ENCODE measurements around the gene HTR3A.

GRCh38 chr11:112179655-112180119, 4.4 kb downstream of the BCO2 start:
CAGE:
- cytosol, long polyA minus RNA: no peak
- cytosol, long polyA plus RNA: no peak
- long polyA plus RNA: no peak
- nucleus, long polyA minus RNA: no peak
- nucleus, long polyA plus RNA: no peak

DNA sequence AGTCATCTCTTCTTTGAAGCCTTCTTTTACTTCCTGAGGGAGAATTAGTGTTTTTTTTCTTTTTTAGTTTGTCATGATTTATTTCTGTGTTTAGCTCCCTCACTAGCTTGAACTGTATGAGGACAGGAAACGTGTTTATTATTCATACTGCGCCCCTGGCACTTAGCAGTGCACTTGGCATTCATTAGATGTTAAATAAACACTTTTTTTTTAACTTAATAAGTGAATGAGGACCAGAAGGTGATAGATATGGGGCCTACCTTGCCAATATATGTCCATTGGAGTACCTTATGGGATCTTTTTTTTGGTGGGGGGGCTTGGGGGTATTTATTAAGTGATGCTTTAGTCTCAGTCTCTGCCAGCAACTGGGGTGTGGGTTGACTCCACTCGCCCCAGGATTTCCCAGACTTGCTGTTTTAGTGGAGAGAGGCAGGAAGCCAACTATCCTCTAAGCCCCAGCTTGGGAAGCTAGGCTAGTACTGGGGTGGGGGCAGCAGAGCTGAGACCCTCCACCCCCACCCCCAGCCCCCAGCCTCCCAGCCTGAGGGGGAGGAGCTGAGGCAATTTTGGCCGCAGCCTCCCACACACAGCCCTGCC, 4.6 kb upstream of the PTS start:
- RRBS, 2 experiments: no CpG with 5 or more reads among the region's 4 CpGs
CAGE:
- cytosol, long polyA minus RNA: no peak
- cytosol, long polyA plus RNA: no peak
- long polyA plus RNA: no peak
- nucleus, long polyA minus RNA: no peak
- nucleus, long polyA plus RNA: no peak

DNA sequence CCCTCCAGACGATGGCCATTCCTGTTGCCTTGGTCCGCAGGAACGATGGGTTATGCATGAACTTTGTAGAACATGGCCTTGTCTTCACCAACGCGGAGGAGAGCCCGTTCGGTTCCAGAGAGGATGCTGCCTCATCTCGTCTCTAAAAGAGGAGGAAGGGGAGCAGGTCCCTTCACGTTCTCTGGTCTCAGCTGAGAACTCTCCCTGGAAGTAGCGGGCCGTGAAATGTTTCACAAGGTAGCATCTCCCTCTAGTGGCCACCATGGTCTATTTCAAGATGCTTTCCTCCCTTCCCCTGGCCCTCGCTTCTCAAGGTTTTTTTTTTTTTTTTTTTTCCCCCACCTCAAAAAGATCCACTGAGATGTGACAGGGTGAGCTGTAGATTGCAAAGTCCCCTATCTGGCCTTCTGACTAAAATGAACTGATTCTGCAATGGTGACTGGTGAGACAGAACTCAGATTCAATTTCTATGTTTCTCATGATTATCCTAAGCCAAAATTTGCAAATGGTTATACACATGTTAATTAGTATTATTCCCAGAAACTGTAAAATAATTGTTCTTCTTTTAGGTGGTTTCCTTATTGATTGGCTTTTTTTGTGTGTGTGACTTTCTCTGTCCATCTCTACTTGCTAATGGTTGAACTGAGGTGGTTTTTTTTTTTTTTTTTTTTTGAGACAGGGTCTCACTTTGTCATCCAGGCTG, 20.0 kb upstream of the PLET1 start:
- RRBS, 2 experiments: no CpG with 5 or more reads among the region's 12 CpGs
CAGE:
- cytosol, long polyA minus RNA: no peak
- cytosol, long polyA plus RNA: no peak
- long polyA plus RNA: no peak
- nucleus, long polyA minus RNA: no peak
- nucleus, long polyA plus RNA: no peak

DNA sequence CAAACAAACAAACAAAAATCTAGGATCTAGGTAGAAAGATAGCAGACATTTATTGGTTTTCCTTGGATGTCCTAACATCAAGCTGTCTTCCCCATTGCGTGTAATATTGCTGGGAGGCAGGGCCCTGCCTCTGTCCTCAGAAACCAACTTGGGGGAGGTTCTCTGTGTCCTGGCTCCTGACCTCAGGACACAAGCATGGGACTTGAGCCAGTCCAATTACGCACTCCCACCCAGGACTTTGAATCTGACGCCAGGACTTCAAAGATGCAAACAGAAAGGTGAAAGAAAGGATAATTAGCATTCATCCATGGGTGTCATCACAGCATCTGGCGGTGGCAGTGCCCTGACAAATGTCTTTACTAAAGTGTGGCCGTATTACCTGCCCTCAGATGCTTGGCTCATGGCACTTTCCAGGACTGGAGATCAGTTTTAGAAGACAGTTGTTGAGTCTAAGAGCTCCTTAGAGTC, 61.8 kb upstream of the PLET1 start:
- RRBS, 2 experiments: no CpG with 5 or more reads among the region's 5 CpGs
CAGE:
- cytosol, long polyA minus RNA: no peak
- cytosol, long polyA plus RNA: no peak
- long polyA plus RNA: no peak
- nucleus, long polyA minus RNA: no peak
- nucleus, long polyA plus RNA: no peak

DNA sequence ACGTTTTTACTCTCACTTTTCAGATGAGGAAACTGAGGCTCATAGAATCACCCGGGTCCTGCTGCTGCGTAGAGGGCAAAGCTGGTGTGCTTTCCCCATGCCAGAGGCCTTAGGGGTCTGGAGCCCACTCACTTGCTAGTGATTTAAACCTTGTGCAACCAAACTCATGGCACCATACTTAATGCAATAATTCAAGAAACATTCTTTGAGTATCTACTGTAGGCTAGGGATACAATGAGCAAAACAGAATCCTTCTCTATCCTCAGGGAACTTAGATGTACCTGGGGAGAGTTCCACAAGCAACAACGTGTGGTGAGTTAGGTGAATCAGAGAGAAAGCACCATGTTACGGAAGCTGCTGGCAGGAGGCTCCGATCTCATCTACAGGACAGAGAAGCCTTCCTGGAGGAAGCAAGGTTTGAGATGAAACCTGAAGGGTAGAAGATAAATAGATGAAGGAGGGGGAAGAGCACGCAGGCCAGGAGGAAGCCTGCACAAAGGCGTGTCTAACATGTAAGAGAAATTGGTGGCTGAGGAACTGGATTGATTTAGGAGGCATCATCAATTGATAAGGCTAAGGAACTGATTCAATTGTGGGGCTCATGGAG, 103.4 kb upstream of the PLET1 start:
- RRBS, 2 experiments: no CpG with 5 or more reads among the region's 8 CpGs
CAGE:
- cytosol, long polyA minus RNA: no peak
- cytosol, long polyA plus RNA: no peak
- long polyA plus RNA: no peak
- nucleus, long polyA minus RNA: no peak
- nucleus, long polyA plus RNA: no peak

GRCh38 chr11:112962723-112963603, 1.7 kb downstream of the NCAM1 start:
- RRBS, 2 experiments: 67 to 73% methylated on average over 39 to 41 of the region's 88 CpGs
CAGE:
- cytosol, long polyA minus RNA: no peak
- cytosol, long polyA plus RNA: no peak
- long polyA plus RNA: no peak
- nucleus, long polyA minus RNA: no peak
- nucleus, long polyA plus RNA: no peak

- RRBS, 2 experiments: no CpG with 5 or more reads among the region's 4 CpGs
CAGE:
- cytosol, long polyA minus RNA: no peak
- cytosol, long polyA plus RNA: no peak
- long polyA plus RNA: no peak
- nucleus, long polyA minus RNA: no peak
- nucleus, long polyA plus RNA: no peak
These were observed 158.2 kb upstream of the TTC12 start for GRCh38 chr11:113155946-113156748.

- RRBS, 2 experiments: no CpG with 5 or more reads among the region's 1 CpG
CAGE:
- cytosol, long polyA minus RNA: no peak
- cytosol, long polyA plus RNA: no peak
- long polyA plus RNA: no peak
- nucleus, long polyA minus RNA: no peak
- nucleus, long polyA plus RNA: no peak
These were observed 24.1 kb upstream of the TTC12 start for GRCh38 chr11:113290334-113290568.

GRCh38 chr11:113365924-113366141, 21.7 kb upstream of the ANKK1 start:
- RRBS, 2 experiments: no CpG with 5 or more reads among the region's 3 CpGs
CAGE:
- cytosol, long polyA minus RNA: no peak
- cytosol, long polyA plus RNA: no peak
- long polyA plus RNA: no peak
- nucleus, long polyA minus RNA: no peak
- nucleus, long polyA plus RNA: no peak

GRCh38 chr11:113475509-113475905, 309 bp upstream of the DRD2 start:
- RRBS, 2 experiments: 2 to 7% methylated on average over 3 of the region's 15 CpGs
CAGE:
- cytosol, long polyA minus RNA: no peak
- cytosol, long polyA plus RNA: no peak
- long polyA plus RNA: no peak
- nucleus, long polyA minus RNA: no peak
- nucleus, long polyA plus RNA: no peak

- RRBS, 2 experiments: no CpG with 5 or more reads among the region's 15 CpGs
CAGE:
- cytosol, long polyA minus RNA: no peak
- cytosol, long polyA plus RNA: no peak
- long polyA plus RNA: no peak
- nucleus, long polyA minus RNA: no peak
- nucleus, long polyA plus RNA: no peak
These were observed at the start of gene HTR3A for GRCh38 chr11:113974473-113975682. HTR3A (plus strand) TSS chr11:113975108.

GRCh38 chr11:113980895-113981186, 5.9 kb downstream of the HTR3A start:
- RRBS, 2 experiments: no CpG with 5 or more reads among the region's 5 CpGs
CAGE:
- cytosol, long polyA minus RNA: no peak
- cytosol, long polyA plus RNA: no peak
- long polyA plus RNA: no peak
- nucleus, long polyA minus RNA: no peak
- nucleus, long polyA plus RNA: no peak

DNA sequence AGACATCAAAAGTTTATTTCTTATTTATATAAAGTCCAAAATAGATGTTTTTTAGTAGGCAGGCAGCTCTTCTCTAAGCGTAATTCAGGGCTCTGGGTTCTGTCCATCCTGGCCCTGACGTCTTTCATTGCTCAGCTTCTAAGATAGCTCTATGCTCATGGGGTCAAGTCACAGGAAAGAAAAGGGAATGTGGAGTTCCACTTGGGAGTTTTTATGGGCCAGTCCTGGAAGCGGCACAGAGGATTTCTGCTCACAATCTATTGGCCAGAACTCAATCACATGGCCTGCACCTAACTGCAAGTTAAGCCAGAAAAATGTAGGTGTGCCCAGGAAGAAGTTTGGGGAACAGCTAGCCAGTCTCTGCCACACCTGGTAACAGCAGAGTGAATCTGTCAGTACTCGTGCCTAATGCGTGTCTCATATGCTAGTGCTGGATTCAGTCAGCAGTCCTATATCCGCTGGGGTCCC, 7.3 kb upstream of the ZBTB16 start:
- RRBS, 2 experiments: no CpG with 5 or more reads among the region's 6 CpGs
CAGE:
- cytosol, long polyA minus RNA: no peak
- cytosol, long polyA plus RNA: no peak
- long polyA plus RNA: no peak
- nucleus, long polyA minus RNA: no peak
- nucleus, long polyA plus RNA: no peak

DNA sequence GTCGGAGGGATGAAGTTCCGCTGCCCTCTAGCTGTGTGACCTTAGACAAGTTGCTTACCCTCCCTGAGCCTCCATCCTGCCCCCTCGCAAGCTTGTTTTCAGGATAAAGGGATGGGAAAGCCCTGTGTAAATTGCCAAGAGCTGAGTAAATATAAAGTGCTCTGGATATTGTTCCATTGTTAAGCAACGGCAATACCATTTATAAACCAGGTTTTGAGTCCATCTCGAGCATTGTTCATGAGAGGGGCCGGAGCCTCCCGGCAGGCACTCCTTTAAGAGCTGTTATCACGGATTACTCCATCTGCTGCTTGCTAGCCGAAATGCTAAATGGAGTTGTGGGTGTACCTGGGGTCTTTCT, 73.0 kb downstream of the ZBTB16 start:
- RRBS, 2 experiments: no CpG with 5 or more reads among the region's 9 CpGs
CAGE:
- cytosol, long polyA minus RNA: no peak
- cytosol, long polyA plus RNA: no peak
- long polyA plus RNA: no peak
- nucleus, long polyA minus RNA: no peak
- nucleus, long polyA plus RNA: no peak

GRCh38 chr11:114137552-114138141, 78.1 kb downstream of the ZBTB16 start:
- RRBS, 2 experiments: no CpG with 5 or more reads among the region's 8 CpGs
CAGE:
- cytosol, long polyA minus RNA: no peak
- cytosol, long polyA plus RNA: no peak
- long polyA plus RNA: no peak
- nucleus, long polyA minus RNA: no peak
- nucleus, long polyA plus RNA: no peak

GRCh38 chr11:114153124-114153852, 93.8 kb downstream of the ZBTB16 start:
- RRBS, 2 experiments: no CpG with 5 or more reads among the region's 6 CpGs
CAGE:
- cytosol, long polyA minus RNA: no peak
- cytosol, long polyA plus RNA: no peak
- long polyA plus RNA: no peak
- nucleus, long polyA minus RNA: no peak
- nucleus, long polyA plus RNA: no peak

DNA sequence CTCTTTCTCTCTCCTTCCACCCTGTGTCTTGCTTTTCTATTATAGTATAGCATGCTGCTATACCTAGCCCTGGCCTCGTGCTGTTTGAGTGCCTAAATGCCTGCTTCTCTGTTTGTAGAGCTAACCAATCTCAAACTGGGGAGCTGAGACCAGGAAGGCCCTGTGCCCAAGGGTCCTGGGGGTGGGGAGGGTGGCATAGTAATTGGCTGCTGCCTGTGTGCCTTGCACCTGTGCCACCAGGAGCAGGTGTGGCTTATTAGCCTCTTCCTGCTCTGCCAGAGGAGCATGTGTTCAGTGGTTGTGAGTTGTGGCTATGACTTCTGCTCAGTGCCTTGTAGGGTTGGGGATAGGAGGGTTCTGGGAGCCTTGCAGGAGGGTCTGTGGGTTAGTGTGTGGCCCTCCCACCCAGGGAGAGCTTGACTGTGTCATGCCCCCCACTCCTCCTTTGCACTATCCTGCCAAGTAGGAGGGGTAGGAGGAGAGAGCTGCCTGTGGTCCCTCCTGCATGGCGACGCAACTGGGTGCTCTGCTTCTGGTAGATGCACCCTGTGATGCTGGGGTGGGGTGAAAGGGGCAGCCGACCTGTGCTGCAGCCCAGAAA, 109.2 kb downstream of the ZBTB16 start:
- RRBS, 2 experiments: no CpG with 5 or more reads among the region's 4 CpGs
CAGE:
- cytosol, long polyA minus RNA: no peak
- cytosol, long polyA plus RNA: no peak
- long polyA plus RNA: no peak
- nucleus, long polyA minus RNA: no peak
- nucleus, long polyA plus RNA: no peak

- RRBS, 2 experiments: 2 to 5% methylated on average over 3 of the region's 21 CpGs
CAGE:
- cytosol, long polyA minus RNA: no peak
- cytosol, long polyA plus RNA: no peak
- long polyA plus RNA: no peak
- nucleus, long polyA minus RNA: no peak
- nucleus, long polyA plus RNA: no peak
These were observed 111.8 kb downstream of the ZBTB16 start for GRCh38 chr11:114170935-114172032.

GRCh38 chr11:114216618-114217346, 79.4 kb upstream of the NNMT start:
- RRBS, 2 experiments: no CpG with 5 or more reads among the region's 4 CpGs
CAGE:
- cytosol, long polyA minus RNA: no peak
- cytosol, long polyA plus RNA: no peak
- long polyA plus RNA: no peak
- nucleus, long polyA minus RNA: no peak
- nucleus, long polyA plus RNA: no peak

GRCh38 chr11:114224247-114224786, 71.9 kb upstream of the NNMT start:
- RRBS, 2 experiments: no CpG with 5 or more reads among the region's 6 CpGs
CAGE:
- cytosol, long polyA minus RNA: no peak
- cytosol, long polyA plus RNA: no peak
- long polyA plus RNA: no peak
- nucleus, long polyA minus RNA: no peak
- nucleus, long polyA plus RNA: no peak